ENCODE measurements around the genes UBL4B, KCNC4, LRIF1 and ADORA3.

DNA sequence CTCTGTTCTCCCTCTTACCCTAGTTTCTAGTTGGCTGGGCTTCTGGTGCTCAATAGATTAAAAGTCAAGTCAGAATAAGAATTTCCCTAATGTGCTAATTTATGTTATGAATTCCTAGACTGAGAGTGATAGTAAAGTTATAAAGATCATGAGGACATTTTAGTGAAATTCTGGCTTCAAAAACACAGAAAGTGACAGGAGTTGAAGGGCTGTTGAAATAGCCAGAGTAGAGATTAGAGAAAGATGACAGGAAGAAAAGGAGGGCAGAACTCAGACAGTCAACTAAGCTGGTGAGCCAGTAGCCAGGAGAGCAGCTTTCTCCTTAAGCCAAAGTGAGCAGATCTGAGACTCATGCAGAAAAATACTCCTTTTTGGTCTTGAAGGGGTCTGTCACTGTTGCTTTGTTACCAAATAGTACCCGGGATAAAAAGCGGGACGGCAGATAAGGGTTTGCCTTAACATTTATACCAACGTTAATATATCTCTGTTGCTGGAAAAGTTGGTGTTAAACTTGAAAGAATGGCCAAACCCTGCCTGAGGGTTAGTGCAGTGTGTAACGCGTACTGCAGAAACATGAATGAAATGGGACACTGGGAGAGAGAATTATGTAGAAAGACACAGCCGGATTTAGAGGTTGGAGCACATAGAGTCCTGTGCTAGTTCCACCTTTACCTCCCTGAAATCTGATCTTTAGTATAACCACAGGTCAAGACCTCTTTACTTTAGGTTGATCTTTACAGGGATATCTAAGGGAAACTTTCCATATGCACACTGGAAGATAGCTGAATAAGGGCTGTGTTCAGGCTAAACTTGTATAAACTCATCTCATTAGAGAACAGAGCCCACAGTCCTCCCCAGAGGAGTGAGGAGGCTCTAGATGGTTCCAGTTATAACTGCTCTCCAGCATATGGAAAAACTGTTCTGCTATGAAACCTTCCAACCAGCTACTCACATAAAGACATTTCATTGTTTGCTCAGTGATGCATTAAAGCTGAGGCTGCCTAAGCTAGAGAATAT lies 12.9 kb downstream of the AHCYL1 start:
- PRO-cap: no peak
- RAMPAGE, long total RNA, 4 experiments: no peak in any of the 4 experiments

GRCh38 chr1:110022198-110022973 lies 12.0 kb upstream of the STRIP1 start:
- PRO-cap: no peak
- RAMPAGE, long total RNA, 4 experiments: no peak in any of the 4 experiments

- PRO-cap: no peak
- RAMPAGE, long total RNA, 4 experiments: no peak in any of the 4 experiments
These were observed at the start of gene UBL4B for GRCh38 chr1:110112292-110112623. Gene UBL4B (plus strand): TSS chr1:110112443.

- PRO-cap: bidirectional peak, plus-strand start at chr1:110210139, minus-strand start at chr1:110209996
- RAMPAGE, long total RNA, 4 experiments: no peak in any of the 4 experiments
These were observed at the start of gene KCNC4 for GRCh38 chr1:110209811-110210665. Gene KCNC4 (plus strand): TSS chr1:110210314.

- PRO-cap: no peak
- RAMPAGE, long total RNA, 4 experiments: no peak in any of the 4 experiments
These were observed 2.1 kb downstream of the KCNC4 start for GRCh38 chr1:110212203-110212621.

GRCh38 chr1:110235841-110236238 lies 25.7 kb downstream of the KCNC4 start:
- PRO-cap: no peak
- RAMPAGE, long total RNA, 4 experiments: no peak in any of the 4 experiments

- PRO-cap: no peak
- RAMPAGE, long total RNA, 4 experiments: no peak in any of the 4 experiments
These were observed 33.7 kb downstream of the KCNC4 start for GRCh38 chr1:110243799-110244163.

DNA sequence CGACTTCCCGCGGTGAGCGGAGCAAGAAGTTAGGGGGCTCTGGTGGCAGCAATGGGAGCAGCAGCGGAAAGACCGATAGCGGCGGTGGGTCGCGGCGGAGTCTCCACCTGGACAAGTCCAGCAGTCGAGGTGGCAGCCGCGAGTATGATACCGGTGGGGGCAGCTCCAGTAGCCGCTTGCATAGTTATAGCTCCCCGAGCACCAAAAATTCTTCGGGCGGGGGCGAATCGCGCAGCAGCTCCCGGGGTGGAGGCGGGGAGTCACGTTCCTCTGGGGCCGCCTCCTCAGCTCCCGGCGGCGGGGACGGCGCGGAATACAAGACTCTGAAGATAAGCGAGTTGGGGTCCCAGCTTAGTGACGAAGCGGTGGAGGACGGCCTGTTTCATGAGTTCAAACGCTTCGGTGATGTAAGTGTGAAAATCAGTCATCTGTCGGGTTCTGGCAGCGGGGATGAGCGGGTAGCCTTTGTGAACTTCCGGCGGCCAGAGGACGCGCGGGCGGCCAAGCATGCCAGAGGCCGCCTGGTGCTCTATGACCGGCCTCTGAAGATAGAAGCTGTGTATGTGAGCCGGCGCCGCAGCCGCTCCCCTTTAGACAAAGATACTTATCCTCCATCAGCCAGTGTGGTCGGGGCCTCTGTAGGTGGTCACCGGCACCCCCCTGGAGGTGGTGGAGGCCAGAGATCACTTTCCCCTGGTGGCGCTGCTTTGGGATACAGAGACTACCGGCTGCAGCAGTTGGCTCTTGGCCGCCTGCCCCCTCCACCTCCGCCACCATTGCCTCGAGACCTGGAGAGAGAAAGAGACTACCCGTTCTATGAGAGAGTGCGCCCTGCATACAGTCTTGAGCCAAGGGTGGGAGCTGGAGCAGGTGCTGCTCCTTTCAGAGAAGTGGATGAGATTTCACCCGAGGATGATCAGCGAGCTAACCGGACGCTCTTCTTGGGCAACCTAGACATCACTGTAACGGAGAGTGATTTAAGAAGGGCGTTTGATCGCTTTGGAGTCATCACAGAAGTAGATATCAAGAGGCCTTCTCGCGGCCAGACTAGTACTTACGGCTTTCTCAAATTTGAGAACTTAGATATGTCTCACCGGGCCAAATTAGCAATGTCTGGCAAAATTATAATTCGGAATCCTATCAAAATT lies 793 bp downstream of the RBM15 start:
- PRO-cap: no peak
- RAMPAGE, long total RNA, 4 experiments: no peak in any of the 4 experiments

GRCh38 chr1:110383338-110384194 lies 7.3 kb downstream of the SLC16A4 start:
- PRO-cap: unidirectional peak, plus-strand start at chr1:110383898
- RAMPAGE, long total RNA, 4 experiments: no peak in any of the 4 experiments

DNA sequence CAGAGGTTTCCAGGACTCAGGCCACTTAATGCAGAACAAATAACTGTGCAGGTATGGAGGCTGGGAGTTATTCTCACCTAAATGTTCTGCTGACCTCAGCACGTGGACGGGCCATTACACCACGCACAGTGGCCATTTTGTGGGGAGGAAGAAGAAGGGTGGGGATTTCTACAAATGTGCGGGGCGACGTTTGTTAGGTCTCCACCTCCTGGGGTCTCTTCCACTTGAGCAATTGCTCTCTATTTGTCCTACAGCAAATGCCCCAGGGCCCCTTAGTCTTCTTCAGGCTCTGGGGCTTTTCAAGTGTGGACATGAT lies 24.9 kb downstream of the PROK1 start:
- PRO-cap: no peak
- RAMPAGE, long total RNA, 4 experiments: no peak in any of the 4 experiments

DNA sequence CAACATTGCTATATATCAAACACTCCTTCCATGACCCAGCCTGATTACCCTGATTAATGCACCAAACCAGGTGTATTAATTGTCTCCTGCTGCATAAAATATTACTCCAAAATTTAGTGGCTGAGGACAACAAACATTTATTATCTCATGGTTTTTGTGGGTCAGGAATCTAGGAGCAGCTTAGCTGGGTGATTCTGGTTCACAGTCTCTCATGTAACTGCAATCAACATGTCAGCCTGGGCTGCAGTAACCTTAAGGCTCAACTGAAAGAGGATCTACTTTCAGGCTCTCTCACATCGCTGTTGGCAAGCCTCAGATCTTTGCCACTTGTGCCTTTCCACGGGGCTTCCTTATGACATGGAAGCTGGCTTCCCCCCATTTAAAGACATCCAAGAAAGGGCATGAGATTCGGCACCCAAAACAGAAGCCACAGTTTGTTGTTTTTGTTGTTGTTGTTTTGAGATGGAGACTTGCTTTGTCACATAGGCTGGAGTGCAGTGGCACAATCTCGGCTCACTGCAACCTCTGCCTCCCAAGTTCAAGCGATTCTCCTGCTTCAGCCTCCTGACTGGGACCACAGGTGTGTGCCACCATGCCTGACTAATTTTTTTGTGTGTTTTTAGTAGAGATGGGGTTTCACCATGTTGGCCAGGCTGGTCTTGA lies 27.1 kb downstream of the CD53 start:
- PRO-cap: no peak
- RAMPAGE, long total RNA, 4 experiments: no peak in any of the 4 experiments

- PRO-cap: no peak
- RAMPAGE, long total RNA, 4 experiments: no peak in any of the 4 experiments
These were observed 938 bp downstream of the LRIF1 start for GRCh38 chr1:110962794-110963173.

- PRO-cap: unidirectional peak, plus-strand start at chr1:110963345; unidirectional peak, plus-strand start at chr1:110963547; bidirectional peak, plus-strand start at chr1:110964310, minus-strand start at chr1:110963922
- RAMPAGE, long total RNA, 4 experiments: start-site peak on the minus strand in 3 of 4 experiments, at chr1:110963909-110963969 at its widest, 30 to 53 reads per replicate
These were observed at the start of gene LRIF1 for GRCh38 chr1:110963174-110964128. Gene LRIF1 (minus strand): TSS chr1:110963922.

DNA sequence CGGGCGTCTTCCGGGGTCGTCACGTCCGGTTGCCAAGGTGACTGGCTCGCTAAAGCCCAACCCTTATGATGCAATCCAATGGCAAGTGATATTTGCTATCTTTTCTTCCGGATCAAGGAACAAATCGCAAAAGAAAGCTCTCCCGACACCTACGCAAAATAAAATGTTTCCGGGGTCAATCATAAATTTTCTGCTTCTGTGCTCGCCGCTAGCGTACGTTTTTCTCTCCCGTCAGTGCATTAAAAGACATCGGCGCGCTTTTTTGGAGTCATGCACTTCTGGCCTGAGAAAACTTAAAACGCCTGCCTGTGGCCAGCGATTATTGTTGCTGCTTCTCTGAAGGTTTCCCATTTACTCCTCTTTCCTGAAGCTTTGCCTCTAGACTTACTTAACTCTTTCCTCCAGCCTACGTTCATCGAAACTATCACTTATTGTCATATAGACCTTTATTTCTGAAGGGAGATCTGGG lies 441 bp upstream of the LRIF1 start:
- PRO-cap: bidirectional peak, plus-strand start at position 182 of the sequence, minus-strand start outside the sequence
- RAMPAGE, long total RNA, 4 experiments: no peak in any of the 4 experiments

DNA sequence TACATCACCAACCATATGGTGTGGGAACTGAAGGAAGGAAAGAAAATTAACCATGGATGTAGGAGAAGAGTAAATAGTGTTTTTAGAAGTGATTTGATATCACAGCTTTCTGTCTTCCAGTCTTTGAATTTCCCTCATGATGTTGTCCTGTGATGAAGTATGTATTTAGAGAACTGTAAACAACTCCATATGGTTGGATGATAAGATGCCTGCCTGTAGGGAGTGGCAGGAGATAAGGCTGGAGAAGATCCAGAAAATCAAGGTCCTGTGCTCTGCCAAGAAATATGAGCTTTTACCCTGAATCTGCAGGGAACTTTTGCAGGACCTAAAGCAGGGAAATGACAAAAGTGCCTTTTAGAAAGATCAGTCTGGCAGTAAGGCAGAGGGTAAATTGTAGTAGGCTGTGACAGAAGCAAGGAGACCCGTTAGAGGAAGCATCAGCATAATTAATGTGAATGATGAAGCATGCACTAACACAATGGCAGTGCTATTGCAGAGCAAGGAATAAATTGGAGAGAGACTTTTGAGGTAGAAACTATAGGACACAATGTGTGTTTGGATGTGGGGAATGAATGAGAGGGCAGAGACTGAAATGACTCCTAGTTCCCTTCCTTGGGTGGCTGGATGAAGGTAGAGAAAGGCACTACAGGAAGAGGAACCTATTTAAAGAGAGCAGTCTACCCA lies 22.0 kb downstream of the CEPT1 start:
- PRO-cap: no peak
- RAMPAGE, long total RNA, 4 experiments: no peak in any of the 4 experiments

- PRO-cap: unidirectional peak, plus-strand start at chr1:111191015
- RAMPAGE, long total RNA, 4 experiments: no peak in any of the 4 experiments
These were observed 9.5 kb downstream of the DENND2D start for GRCh38 chr1:111190885-111191311.

GRCh38 chr1:111225547-111226458 lies 1.7 kb upstream of the CHI3L2 start:
- PRO-cap: no peak
- RAMPAGE, long total RNA, 4 experiments: no peak in any of the 4 experiments

DNA sequence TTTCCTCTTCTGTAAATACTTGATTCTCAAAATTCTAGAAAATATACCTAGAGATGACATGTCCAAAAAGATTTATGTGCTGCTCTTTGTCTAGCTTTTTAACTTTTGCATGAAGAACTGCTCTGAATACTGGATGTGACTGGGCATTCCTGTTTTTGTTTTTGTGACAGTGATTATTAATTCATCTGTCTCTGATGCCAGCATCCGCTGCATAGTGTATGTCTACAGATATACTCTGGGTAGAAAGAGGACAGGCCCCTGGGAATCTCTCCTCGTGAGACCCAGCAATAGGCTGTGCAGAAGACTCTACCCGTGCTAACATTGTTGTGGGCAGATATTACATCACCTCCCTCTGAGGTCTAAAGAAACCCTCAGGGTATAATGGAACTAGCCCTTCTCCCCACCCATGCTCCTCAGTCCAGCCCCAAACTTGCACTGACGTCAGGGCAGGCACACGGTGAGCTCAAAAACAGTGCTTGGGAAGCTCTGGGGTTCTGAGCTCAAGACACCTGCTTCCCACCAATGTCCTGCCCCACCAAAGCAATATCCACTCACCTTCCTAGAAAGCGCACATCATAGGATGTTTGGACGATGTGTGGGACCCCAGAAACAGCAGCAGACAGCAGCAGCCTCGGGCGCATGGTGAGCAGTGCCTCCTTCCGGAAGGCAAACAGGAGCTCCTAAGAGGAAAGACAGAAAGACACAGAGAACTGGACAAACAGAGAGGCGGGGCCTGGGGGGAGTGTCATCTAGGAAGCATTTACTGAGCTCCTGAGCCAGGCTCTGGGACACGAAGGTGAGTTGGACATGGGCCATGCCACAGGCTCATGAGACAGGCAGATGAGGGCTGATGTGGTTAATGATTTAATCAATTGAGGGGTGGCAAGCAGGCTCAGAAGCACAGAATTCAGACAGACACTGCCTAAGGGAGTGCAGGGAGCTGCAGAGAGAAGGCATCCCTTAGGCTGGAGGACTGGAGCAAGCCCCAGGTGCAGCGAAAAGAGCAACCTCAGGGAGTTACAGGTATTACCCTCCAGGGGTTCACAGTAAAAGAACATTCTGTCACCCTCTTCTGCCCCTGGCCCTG lies 4.8 kb downstream of the OVGP1 start:
- PRO-cap: no peak
- RAMPAGE, long total RNA, 4 experiments: no peak in any of the 4 experiments

GRCh38 chr1:111459084-111459839 lies 10.0 kb downstream of the ATP5PB start:
- PRO-cap: no peak
- RAMPAGE, long total RNA, 4 experiments: no peak in any of the 4 experiments

- PRO-cap: bidirectional peak, plus-strand start at chr1:111503796, minus-strand start at chr1:111503673
- RAMPAGE, long total RNA, 4 experiments: start-site peak on the minus strand in 3 of 4 experiments, at chr1:111503589-111503698 at its widest, 17 to 74 reads per replicate
These were observed at the start of gene ADORA3 for GRCh38 chr1:111503125-111504268. Gene ADORA3 (minus strand): TSS chr1:111503633.